ENCODE measurements around the genes CABYR and HRH4.

DNA sequence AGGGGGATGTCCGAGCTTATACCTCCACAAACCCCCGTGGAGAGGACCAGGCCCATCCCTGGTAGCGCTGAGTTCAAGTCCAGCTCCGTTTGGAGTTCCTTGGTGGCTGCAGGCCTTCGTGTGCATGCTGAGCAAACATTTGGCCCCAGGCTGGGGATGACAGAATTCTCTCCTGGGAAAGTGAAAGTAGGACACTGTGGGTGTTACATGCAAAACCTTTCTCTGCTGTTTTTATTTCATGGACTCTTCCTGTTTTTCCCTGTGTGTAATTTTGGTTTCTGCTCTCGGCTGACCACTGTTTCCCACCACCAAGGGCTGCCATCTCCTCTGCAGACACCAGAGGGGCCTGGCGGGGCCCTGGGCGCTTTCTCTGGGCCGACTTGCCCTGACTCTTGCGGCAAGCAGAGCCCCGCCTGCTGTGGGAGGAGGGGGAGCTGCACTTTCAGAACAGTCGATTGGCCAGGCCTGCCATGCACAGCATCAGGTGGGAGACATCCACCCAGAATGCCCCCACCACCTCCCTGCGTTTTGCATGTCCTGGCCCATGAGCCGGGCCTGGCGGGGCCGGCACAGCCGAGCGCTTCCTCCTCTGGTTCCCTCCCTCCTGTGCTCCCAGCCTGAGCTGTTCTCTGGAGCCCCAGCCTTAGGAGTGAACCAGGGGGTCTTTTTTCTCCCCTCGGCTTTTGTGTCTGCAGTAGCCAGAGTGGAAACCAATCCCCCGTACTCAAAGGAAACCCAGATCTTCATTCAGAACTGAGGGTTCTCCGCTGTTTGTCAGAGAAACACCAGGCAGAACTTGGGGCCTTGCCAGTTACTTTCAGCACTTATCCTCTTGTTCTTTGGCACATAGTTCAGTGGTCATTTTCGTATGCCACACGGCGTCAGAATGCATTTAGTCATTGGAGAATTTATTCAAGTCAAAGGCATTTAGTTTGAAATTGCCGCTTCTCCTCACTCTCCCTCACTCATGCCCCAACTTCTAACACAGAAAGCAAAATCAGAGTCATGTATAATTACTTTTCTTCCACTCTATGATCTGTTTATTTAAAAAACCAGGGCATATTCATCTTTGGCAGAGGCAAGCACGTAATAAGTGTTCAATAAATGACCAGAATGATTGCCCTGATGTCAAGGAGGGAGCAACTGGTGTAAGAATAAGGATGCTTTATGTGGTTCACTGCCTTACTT lies 102.6 kb downstream of the CABLES1 start:
- PRO-cap = no peak
- RAMPAGE, long total RNA, 2 experiments = no peak in any of the 2 experiments

- PRO-cap = no peak
- RAMPAGE, long total RNA, 2 experiments = no peak in any of the 2 experiments
Measured at GRCh38 chr18:23253448-23254163, 118.3 kb downstream of the CABLES1 start.

GRCh38 chr18:23466298-23466854 lies 13.3 kb downstream of the RIOK3 start:
- PRO-cap = no peak
- RAMPAGE, long total RNA, 2 experiments = no peak in any of the 2 experiments

DNA sequence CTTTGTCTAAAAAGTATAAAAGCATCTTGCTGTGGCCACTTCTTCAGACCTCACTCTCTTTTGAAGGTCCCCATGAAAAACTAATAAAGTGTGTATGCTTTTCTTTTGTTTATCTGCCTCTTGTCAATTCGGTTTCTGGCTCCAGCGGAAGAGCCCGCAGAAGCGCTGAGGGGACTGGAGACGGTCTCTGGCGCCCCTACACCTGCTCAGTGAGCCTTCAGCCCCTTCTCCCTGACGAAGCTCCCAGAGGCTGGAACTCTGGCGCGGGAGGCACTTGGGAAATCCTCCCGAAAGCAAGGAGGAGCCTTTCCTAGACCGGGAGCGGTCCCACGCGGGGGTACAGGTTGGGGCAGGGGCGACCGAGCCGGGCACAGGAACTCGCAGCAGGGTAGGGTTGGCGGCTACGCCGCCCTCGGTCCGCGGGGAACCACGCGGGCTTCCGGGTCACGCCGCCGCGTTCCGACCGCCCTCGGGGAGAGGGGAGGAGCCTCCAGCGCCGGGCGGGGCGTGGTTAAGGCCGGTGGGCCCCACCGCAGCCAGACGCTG lies 356 bp upstream of the RMC1 start:
- PRO-cap = bidirectional peak, plus-strand start outside the sequence, minus-strand start at position 414 of the sequence
- RAMPAGE, long total RNA, 2 experiments = no peak in any of the 2 experiments

- PRO-cap = no peak
- RAMPAGE, long total RNA, 2 experiments = no peak in any of the 2 experiments
Measured at GRCh38 chr18:23519518-23519953, 16.2 kb downstream of the RMC1 start.

- PRO-cap = no peak
- RAMPAGE, long total RNA, 2 experiments = no peak in any of the 2 experiments
Measured at GRCh38 chr18:23529870-23530389, 26.6 kb downstream of the RMC1 start.

DNA sequence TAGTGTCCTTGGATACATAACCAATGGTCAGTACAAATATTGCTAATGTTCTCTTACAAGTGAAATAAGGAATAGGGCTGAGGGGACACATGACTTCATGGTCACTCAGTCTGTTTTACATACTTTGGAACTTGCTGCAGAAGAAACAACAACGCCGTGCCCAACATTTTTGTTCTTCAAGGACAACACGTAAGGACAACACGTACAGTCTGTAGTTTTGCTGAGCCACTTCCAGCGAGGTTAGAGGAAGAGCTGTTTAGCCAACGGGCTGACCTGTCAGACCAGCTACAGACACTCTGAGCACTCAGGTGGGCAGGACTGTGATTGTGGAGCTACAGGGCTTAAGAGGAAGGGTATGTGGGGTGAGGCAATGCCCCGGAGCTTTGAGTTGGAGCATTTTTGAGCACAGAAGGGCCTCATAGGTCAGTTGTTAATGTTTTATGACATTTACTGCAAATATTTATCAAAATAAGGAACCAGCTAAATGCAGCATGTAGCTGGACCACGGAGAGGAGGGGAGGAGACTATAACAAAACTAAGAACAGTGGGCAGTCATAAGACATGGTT lies 26.1 kb upstream of the NPC1 start:
- PRO-cap = no peak
- RAMPAGE, long total RNA, 2 experiments = no peak in any of the 2 experiments

- PRO-cap = no peak
- RAMPAGE, long total RNA, 2 experiments = no peak in any of the 2 experiments
Measured at GRCh38 chr18:23633834-23634092, 28.9 kb downstream of the ANKRD29 start.

- PRO-cap = no peak
- RAMPAGE, long total RNA, 2 experiments = no peak in any of the 2 experiments
Measured at GRCh38 chr18:23709917-23710672, 20.8 kb downstream of the LAMA3 start.

GRCh38 chr18:23891510-23891886 lies 123.1 kb upstream of the TTC39C start:
- PRO-cap = no peak
- RAMPAGE, long total RNA, 2 experiments = no peak in any of the 2 experiments

- PRO-cap = no peak
- RAMPAGE, long total RNA, 2 experiments = no peak in any of the 2 experiments
Measured at GRCh38 chr18:23949670-23950362, 64.7 kb upstream of the TTC39C start.

DNA sequence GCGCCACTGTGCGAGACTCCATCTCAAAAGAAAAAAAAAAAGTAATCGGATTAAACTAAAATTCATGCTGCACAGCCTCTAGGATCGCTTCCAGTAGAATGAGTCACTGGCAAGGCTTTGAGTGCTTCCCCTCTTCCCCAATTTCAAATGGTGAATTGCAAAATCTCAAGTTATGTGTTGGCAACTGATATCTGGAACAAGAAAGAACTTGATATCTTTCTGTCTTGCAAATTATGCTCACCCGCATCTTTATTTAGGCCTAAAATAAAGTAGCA lies 12.6 kb downstream of the TTC39C start:
- PRO-cap = no peak
- RAMPAGE, long total RNA, 2 experiments = no peak in any of the 2 experiments

DNA sequence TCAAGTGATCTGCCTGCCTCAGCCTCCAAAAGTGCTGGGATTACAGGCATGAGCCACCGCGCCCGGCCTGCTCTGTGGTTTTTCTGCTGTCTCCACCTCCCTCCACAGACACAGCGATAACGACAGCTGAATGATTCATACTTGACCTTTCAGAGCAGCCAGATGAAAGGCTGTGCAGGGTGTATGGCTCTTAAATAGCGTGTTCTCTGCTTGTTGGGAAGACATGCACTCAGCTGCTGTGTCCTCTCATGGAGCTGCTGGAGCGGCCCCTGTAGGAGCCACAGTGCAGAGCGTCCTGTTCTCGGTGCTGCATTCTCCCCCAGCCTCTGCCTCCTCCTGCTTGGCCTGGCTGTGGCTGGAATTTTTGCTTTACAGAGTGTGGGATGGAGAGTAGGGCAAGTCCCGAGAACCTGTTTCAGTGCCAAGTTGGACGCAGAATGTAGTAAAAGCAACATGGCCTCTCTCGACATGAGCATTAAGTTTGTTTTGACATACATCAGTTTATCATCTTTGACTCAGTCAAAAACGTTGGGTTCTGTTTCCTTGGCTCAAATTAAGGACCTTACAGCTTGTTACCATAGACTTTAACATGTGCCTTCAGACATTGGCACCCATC lies 61.8 kb downstream of the TTC39C start:
- PRO-cap = no peak
- RAMPAGE, long total RNA, 2 experiments = no peak in any of the 2 experiments

DNA sequence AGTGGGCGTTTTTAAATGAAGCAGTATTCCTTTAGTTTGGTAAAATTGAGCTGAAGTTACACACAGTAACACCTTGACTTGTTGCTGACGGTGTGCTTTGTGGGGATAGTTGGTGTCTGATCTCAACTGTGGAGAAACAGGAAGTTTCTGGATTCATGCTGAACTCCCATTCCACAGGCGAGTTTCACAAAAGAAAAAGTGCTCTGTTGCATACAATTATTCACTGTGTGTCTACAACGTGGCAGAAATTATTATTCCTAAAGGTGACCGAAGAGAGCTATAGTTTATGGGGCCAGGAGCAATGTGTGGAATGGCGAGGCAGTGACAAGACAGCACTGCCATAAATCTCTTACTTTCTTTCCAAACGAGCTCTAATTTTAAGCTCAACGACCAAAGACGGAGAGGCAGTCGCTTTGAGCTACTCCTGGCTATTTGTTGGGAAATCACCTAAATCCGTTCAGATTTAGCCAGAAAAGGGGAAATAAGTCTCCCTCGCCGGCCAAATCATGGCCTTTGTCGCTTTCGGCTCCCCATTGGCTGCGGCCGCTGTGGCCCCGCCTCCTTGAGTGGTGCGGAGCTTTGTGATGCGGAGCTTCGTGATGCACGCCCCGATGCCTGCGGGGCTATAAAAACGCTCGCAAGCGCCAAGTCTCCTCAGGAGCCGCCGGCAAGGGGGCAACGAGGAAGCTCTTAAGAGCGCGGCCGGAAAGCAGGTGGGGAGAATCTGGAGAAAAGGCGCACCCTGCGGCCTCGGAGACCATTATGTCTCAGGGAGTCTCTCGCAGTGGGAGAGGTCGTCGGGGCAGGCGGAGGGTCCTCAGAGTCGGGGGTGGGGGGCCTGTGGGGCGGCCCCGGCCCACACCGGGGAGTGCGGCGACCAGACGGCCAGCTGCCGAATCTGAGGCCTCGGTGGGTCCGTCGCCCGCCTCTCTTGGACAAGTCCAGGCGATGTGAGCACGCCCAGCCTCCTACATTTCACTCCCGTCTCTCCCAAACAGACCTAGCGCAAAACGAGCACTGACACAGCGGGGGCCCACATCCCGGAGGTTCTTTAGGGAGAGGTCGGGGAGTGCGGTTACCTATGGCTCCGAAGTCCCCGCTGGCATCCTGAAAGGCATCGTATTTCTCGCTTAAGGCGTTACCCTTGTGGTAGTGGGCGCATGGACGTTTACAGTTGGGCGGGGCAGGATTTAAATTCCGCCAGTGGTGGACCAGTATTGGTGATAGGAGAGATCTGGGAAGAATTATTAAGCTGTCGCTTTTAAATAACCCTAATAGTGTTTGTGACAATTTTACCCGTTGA lies at the start of gene CABYR:
TSS of gene CABYR (plus strand) at position 657 of the 1,303 bp plus-strand sequence.
- PRO-cap = bidirectional peak, plus-strand start at position 657 of the sequence, minus-strand start at position 515 of the sequence
- RAMPAGE, long total RNA, 2 experiments = start-site peak on the plus strand in 2 of 2 experiments, centred at positions 579 to 656 of the sequence, 23 to 38 reads per replicate

DNA sequence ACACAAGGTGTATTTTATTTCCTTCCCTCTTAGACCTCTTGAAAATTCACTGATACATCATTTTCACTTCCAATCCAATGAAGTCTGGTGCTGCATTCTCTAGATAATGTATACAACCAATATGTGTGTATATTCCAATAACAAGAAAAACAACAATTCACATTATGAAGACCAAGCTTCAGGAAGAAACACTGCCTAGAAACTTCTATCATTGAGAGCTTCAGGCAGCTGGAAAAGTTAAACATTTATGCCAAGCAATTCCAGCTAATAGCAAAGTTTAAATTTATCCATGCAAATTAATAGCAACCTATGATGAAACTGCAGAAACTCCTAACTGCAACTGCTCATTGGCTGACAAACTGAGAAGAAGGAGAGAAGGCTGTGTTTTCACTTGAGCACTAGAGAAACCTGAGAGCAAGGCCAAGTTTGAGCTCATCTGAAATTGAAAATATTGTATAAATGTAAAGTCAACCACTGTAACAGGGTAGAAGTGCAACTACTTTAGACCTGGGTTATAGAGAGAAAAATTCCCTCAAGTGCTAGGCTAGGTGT lies 50.0 kb downstream of the CABYR start:
- PRO-cap = no peak
- RAMPAGE, long total RNA, 2 experiments = no peak in any of the 2 experiments

- PRO-cap = no peak
- RAMPAGE, long total RNA, 2 experiments = no peak in any of the 2 experiments
Measured at GRCh38 chr18:24274854-24275612, 122.6 kb downstream of the OSBPL1A start.

DNA sequence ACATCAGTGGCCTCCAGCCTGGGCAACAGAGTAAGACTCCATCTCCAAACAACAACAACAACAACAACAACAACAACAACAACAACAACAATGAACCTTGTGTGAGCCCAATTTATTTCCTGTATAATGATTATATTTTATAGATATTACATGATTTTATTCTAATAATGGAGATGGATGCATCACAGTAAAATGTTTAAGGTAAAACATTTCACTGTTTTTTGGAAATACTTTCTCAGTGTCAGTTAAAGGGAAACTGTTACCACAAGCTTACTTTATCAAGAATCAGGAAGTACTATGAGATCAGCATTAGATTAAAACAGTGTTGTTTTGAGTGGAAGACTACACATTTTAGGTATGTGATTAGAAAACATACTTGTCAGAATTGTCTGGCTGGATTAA lies at the start of gene HRH4:
TSS of gene HRH4 (plus strand) at position 345 of the 402 bp plus-strand sequence.
- PRO-cap = no peak
- RAMPAGE, long total RNA, 2 experiments = no peak in any of the 2 experiments

GRCh38 chr18:24657415-24658084 lies 197.1 kb downstream of the HRH4 start:
- PRO-cap = no peak
- RAMPAGE, long total RNA, 2 experiments = no peak in any of the 2 experiments

GRCh38 chr18:25348271-25348805 lies 3.6 kb downstream of the ZNF521 start:
- PRO-cap = no peak
- RAMPAGE, long total RNA, 2 experiments = no peak in any of the 2 experiments

GRCh38 chr18:25349024-25349905 lies 2.7 kb downstream of the ZNF521 start:
- PRO-cap = bidirectional peak, plus-strand start at chr18:25349819, minus-strand start at chr18:25349642
- RAMPAGE, long total RNA, 2 experiments = no peak in any of the 2 experiments

Measured in breast epithelium (tissue), 2 donors.